Breast (tissue), 4 donors: ENCODE measurements around a stretch of chr18.

- PRO-cap, 3 experiments: no peak in any of the 3 experiments
- RRBS: no CpG with 5 or more reads among the region's 4 CpGs
These were observed 63.0 kb downstream of the ADNP2 start for GRCh38 chr18:80172055-80172506.

DNA sequence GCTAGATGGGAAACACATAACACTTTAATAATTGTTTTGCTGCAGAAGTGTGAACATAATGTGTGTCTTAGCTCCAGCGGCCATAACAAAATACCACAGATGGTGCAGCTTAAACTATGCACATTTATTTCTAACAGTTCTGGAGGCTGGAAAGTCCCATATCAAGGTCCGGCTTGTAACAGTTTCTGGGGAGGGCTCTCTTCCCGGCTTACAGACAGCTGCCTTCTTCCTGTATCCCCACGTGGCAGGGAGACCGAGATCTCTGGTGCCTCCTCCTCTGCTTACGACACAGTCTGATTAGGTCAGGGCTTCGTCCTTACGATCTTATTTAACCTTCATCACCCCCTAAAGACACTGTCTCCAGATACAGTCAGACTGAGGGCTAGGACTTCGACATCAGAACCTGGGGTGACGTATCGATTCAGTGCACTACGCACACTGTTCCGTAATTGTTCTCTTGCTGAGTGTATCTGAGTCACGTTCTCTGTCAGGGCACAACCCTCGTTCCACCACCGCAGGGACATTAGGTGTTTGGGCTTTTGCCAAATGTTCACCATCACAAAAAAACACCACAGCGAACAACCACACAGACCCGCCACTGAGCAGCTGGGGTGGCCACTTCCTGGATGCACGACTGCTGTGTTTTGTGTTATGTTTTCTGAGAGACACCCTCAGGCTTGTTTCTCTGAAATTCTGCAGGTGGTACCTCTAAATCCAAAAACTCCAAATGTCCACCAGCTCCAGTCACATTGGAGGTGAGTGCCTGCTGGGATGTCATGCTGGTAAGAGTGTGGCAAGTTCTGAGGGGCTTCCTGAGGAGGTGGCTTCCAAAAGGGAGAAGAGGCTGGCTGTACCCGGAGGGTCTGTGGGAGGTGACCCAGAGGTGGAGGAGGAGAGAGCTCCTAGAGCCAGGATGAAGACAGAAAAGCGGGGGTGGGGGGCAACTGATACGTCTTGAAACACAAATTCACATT lies 66.4 kb downstream of the ADNP2 start:
- PRO-cap, 3 experiments: no peak in any of the 3 experiments
- RRBS: no CpG with 5 or more reads among the region's 22 CpGs